Lower leg skin (tissue), 2 donors: ENCODE measurements around a stretch of chr15.

DNA sequence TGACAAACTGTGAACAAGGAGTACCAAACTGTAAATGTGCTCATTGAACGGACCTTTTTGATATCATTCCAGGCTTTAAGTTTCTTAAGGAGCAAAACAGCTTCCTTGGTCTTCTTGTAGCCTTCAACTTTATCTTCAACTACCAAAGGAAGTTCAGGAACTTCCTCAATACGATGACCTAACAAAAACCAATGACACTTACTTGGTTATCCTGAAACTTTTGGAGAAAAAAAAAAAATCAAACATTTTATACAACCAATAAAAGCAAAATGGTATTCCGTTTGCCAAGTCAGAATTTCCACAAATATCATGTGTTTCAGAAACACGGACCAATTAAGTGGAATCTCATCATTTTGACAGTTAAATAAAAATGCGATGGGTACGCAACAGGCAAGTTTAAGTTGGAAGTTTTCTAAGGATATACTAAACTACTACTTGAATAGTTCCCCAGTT lies 2.9 kb downstream of the RPL4 start:
- PRO-cap, result no peak
- RAMPAGE, long total RNA, 2 experiments, result no peak in any of the 2 experiments

DNA sequence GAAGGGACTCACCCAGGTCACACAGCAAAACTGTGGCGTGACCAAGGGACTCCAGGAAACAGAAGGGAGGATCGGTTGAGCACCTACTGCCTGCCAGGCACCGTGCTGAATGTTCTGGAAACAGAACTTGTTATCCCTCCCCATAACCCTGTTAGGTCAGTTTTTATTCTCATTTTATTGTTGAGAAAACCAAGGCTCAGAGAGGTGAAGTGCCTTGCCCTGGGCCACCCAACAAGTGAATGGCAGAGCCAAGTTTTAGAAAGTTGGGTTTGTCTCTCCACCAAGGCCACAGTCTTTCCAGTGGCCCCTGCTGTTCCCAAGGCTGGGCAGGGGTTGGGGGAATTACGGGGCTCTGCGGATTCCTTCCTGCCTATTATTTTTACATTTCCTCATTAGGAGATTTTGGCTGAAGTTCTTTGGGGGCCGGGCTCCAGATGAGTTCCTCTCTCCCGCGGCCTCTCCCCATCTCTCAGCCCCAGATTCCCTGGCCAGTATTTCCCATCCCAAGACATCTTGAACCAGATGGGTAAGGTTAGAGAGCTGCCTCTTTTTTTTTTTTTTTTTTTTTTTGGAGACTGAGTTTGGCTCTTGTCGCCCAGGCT lies 44.1 kb upstream of the SMAD6 start:
- PRO-cap, result no peak
- RAMPAGE, long total RNA, 2 experiments, result no peak in any of the 2 experiments

- PRO-cap, result no peak
- RAMPAGE, long total RNA, 2 experiments, result no peak in any of the 2 experiments
Observed at GRCh38 chr15:66773065-66773448, 71.0 kb downstream of the SMAD6 start.

DNA sequence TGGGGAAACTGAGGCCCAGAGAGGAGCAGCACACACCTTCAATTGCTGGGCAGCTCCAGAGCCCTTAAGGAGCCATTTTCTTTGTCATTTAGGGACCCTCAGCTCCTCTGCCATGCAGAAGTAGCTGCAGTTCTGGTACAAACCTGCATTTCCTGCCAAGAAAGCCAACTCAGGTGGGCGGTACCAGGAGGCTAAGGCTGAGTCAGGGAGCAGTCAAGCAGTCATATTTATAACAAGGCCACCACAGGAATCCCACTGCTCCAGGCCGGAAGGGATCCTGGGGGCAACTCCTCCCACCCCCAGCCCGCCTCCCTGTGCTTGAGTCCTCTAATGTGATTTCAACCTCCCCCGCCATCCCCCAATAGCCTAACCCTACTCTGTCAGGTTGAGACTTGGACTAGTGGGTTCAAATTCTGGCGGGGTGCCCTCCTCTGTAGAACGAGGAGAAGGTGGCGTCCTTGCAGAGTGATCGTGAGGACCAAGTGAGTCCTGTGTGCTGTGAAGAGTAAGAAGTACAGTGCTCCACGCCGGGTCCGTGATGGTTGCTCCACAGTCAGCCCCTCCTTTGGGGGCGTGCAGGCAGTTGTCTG lies 78.1 kb downstream of the SMAD6 start:
- PRO-cap, result no peak
- RAMPAGE, long total RNA, 2 experiments, result no peak in any of the 2 experiments

DNA sequence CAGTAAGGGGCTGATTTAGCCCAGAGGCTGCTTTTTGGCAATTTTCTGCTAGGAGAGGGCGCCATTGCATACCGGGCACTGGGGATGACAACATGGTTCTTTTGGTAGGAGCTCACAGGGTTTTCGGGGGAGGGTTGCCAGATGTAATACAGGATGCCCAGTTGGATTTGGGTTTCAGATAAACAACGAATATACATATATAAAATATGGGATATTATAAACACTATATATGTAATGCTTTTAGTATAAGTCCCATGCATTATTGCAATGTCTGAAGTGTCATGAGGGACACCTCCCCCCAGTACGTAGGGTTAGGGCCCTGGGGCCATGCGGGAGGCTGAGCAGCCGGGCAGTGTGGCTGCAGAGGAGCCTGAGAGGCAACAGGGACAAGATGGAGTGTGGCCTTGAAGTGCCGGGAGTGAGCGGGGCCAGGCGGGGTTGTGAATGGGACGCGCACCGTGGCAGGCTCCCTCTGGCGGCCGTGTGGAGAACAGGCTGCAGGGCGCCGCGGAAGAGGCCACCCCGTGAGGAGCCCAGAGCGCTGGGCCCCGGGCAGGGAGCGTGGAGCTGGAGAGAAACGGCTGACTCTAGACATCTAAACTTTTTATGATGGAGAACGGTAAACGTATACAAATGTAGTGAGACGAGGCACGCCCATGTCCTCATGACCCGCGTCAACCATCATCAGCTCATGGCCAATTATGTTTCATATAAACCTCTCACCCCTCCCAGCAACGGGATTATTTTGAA lies 149.0 kb downstream of the SMAD6 start:
- PRO-cap, result no peak
- RAMPAGE, long total RNA, 2 experiments, result no peak in any of the 2 experiments

GRCh38 chr15:66993040-66993242 lies 72.5 kb upstream of the SMAD3 start:
- PRO-cap, result no peak
- RAMPAGE, long total RNA, 2 experiments, result no peak in any of the 2 experiments

- PRO-cap, result no peak
- RAMPAGE, long total RNA, 2 experiments, result no peak in any of the 2 experiments
Observed at GRCh38 chr15:67048626-67049176, 16.7 kb upstream of the SMAD3 start.

- PRO-cap, result no peak
- RAMPAGE, long total RNA, 2 experiments, result no peak in any of the 2 experiments
Observed at GRCh38 chr15:67056134-67056739, 9.2 kb upstream of the SMAD3 start.

DNA sequence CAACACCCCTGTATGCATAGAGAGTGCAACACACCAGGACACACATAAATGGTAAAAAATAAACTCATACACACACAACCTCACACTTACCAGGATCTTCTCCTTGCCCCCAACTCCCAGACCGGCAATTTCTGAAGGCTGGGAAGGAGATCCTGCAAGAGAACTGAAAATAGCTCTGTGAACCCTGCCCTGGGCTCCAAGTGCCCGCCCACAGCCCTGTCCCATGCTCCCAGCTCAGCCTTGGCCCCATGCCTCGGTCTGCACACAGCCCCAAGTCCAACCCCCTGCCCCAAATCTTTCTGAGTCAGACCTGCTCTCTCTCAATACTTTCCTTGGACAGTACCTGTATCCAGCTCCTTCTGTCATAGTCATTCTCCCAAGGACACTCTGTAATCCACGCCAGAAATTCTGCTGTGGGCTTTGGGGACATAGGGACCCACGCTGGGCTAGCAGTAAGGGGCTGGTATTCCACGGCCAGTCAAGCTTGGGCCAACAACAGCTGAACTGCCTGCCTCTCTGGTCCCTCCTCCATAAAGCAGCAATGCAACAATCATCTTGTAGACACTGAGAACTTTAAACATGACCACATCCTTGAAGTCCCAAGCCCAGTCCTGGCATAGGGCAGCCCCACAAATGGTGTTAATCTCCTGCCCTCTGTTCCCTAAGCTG lies 6.2 kb upstream of the SMAD3 start:
- PRO-cap, result no peak
- RAMPAGE, long total RNA, 2 experiments, result no peak in any of the 2 experiments

GRCh38 chr15:67076224-67077052 lies 11.0 kb downstream of the SMAD3 start:
- PRO-cap, result no peak
- RAMPAGE, long total RNA, 2 experiments, result no peak in any of the 2 experiments

DNA sequence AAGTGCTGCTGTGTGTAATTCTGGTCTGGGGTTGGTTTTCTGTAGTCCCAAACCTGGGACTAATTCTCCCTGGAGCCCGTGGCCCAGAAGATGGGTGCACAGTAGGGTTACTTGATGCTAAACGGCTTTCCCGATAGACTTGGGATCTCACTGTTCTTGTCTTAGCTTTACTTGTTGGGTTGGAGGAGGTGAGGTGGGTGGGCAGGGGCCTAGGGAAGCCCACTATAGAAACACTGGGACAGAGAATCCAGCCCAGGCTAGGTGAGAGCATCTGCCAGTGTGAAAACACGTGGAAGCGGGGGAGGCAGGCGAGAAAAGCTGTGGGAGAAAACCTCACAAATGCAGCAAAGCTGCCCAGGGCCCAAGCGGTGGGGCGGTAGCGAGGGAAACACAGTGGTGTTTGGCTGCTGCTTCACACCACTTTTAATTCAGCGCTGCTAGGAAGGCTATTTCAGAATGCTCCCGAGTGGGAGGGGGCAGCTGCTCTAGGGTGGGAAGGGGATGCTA lies 22.8 kb downstream of the SMAD3 start:
- PRO-cap, result no peak
- RAMPAGE, long total RNA, 2 experiments, result no peak in any of the 2 experiments

- PRO-cap, result no peak
- RAMPAGE, long total RNA, 2 experiments, result no peak in any of the 2 experiments
Observed at GRCh38 chr15:67110074-67110929, 44.9 kb downstream of the SMAD3 start.

DNA sequence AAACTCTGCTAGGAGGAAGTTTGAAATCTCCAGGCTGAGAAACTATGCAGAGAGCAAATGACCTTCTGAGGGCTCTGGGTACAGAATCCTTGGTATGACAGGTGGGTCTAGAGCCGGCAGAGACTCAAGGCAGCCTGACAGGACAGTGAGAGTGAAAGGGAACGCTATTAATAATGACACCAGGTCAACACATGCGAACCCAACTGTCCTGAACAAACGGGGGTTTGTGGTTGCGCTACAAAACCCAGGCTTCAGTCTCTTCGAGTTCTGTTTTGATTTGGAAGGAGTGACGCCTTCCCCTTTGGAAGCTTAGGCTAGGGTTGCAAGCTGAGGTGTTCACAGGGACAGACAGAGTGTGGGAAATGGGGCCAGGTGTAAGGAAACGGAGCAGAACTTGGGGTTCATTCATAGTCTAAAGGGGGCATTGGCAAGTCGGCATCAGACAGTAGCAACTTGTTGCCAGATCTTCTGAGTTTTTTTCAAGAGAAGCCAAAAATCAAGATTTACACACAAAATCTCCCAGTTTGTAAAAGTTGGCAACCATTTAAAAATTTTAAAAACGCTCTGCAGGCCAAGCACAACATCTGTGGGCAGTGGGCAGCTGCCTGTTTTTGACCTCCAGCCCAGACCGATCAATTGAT lies 75.2 kb downstream of the SMAD3 start:
- PRO-cap, result no peak
- RAMPAGE, long total RNA, 2 experiments, result no peak in any of the 2 experiments

GRCh38 chr15:67189231-67190109 lies 65.0 kb downstream of the AAGAB start:
- PRO-cap, result unidirectional peak, minus-strand start at chr15:67189409; bidirectional peak, plus-strand start at chr15:67190037, minus-strand start at chr15:67189862
- RAMPAGE, long total RNA, 2 experiments, result no peak in any of the 2 experiments

- PRO-cap, result no peak
- RAMPAGE, long total RNA, 2 experiments, result no peak in any of the 2 experiments
Observed at GRCh38 chr15:67413685-67414428, 107.1 kb upstream of the C15orf61 start.

DNA sequence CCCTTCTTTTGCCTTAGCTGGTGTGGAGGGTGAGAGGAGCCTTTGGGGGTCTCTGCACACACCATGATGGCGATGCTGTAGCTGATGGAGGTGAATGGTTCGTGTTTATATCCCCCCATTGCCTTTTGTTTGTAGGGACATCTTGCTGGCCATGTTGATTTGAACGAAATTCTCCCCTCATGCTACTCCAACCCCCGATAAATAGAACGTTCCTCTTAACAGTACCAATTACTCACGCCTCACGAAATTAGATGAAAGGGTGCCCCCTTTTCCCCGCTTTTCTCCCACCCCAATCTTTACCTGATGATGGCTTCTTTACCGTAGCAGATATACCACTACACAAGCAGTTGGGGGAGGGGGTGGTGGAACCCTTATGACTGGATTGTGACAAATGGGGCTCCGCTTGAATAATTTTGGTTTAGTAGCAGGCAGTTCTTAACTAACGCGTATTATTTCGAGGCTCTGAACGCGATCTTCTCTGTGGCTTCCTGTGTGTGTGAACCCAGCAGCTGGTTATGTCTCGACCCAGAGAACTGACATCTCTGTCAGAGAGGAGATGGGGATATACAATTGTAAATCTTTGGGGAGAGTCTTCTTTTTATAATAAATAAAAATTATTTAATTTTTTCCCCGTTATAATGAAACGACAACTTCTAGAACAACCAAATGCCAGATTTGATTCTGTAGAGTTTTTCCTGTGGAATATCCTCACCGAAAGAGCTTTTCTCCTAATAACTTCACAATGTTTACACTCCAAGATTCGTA lies 1.2 kb downstream of the PIAS1 start:
- PRO-cap, result unidirectional peak, minus-strand start at position 490 of the sequence
- RAMPAGE, long total RNA, 2 experiments, result no peak in any of the 2 experiments

DNA sequence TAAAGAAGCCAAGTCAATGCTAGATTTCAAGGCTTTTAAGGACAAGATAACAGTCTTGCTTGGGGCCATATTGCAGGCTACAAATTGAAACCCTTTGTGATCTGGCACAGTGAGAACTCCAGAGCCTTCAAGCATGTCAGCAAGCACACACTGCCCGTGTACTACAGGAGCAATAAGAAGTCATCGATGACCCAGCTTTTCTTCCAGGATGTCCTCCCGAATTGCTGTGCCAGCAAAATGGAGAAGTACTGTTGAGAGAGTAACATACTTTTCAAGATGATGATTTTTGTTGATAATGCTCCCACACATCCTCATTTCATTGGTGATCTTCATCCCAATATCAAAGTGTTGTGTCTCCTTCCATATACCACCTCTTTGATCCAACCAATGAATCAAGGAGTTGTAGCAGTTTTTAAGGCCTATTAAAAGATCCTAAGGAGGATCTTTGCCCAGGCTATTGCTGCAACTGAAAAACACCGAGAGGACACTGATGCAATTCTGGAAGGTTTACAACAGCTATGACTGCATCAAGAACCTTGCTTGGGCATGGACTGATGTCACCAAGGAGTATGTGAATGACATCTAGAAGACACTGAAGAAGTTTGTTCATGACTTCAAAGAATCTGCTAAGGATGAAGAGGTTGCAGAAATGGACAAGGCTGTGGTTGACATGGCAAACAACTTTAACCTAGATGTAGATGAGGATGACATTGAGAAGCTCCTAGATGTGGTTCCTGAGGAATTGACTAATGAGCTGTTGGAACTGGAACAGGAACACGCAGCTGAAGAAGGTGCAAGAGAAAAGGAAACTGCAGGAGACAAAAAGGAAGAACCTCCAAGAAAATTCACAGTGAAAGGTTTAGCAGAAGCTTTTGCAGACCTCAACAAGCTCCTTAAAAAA lies 20.1 kb downstream of the CALML4 start:
- PRO-cap, result no peak
- RAMPAGE, long total RNA, 2 experiments, result no peak in any of the 2 experiments

- PRO-cap, result bidirectional peak, plus-strand start at chr15:68257515, minus-strand start at chr15:68257243
- RAMPAGE, long total RNA, 2 experiments, result start-site peak on the minus strand in 2 of 2 experiments, at chr15:68257118-68257276 at its widest, 8 to 12 reads per replicate
Observed at GRCh38 chr15:68256346-68257465, 20.8 kb upstream of the FEM1B start.

DNA sequence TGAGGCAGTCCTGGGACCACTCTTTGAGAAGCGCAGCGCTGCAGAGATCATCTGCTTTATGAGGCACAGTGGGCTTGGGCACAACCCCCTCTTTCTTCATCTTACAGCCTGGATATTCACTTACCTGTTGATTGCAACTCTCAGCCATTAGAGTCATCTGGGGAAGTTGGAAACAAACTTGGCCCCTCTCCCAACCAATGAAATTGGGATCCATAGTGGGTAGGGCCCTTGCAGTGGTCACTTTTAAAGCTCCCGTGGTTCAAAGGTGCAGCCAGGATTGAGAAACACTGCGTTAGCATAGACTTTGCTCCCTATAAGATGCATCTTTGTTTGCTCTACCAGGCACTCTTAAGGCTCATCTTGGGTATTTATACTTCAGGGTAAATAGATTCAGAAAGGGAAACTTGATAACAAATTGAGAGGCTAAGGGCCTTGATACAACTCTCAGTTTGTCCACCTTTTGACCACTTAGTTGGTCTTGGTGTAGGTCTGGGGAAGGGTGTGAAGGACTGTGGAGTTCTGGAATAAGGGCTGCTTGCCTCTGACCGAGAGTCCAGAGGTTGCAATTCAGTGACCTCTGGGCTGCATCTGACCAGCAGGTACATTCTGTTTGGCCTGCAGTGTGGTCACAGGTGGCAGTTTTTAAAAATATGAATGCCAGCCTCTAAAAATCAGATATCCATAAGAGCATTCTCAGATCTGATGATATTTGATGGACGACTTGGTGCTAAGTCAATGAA lies 22.8 kb downstream of the FEM1B start:
- PRO-cap, result no peak
- RAMPAGE, long total RNA, 2 experiments, result no peak in any of the 2 experiments

- PRO-cap, result unidirectional peak, plus-strand start at chr15:68485240
- RAMPAGE, long total RNA, 2 experiments, result no peak in any of the 2 experiments
Observed at GRCh38 chr15:68484796-68485536, 53.0 kb upstream of the ITGA11 start.